CMK (cell line): ENCODE results near the genes CHRNA4, HELZ2 and STMN3.

- RRBS: 90% methylated on average over 2 of the region's 25 CpGs
Observed at GRCh38 chr20:62824909-62825451, 8.1 kb downstream of the COL9A3 start.

GRCh38 chr20:62879350-62880355 lies 18.0 kb upstream of the TCFL5 start:
- RRBS: 97% methylated on average over 28 of the region's 79 CpGs

GRCh38 chr20:62895707-62896865 lies 30.2 kb downstream of the DIDO1 start:
- RRBS: no CpG with 5 or more reads among the region's 35 CpGs

DNA sequence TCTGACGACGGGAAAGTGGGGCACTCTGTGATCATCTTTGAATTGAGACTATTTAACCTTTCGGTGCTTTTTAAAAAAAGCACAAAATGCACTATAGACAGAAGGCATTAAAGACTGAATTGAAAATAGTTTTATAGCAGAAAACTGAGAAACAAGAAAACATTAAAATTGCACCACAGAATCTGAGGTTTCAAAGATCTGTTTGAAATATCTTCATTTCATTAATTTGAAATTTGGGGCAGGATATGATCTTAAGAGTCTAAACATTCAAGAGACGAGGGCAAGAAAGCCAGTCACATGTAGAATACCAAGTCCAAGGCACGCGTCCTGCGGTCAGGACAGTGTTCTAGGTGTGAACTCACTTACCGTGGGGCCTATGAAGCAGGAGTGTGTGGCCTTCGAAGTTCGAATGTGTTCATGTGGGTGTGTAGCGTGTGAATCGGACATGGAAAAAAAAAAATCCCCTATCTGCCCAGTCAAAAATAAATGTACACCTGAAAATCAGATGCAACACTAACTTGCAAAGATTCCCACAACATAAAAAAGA lies 21.3 kb downstream of the DIDO1 start:
- RRBS: no CpG with 5 or more reads among the region's 12 CpGs

GRCh38 chr20:62911691-62912455 lies 14.4 kb downstream of the DIDO1 start:
- RRBS: no CpG with 5 or more reads among the region's 12 CpGs

GRCh38 chr20:62913982-62914643 lies 12.2 kb downstream of the DIDO1 start:
- RRBS: no CpG with 5 or more reads among the region's 11 CpGs

DNA sequence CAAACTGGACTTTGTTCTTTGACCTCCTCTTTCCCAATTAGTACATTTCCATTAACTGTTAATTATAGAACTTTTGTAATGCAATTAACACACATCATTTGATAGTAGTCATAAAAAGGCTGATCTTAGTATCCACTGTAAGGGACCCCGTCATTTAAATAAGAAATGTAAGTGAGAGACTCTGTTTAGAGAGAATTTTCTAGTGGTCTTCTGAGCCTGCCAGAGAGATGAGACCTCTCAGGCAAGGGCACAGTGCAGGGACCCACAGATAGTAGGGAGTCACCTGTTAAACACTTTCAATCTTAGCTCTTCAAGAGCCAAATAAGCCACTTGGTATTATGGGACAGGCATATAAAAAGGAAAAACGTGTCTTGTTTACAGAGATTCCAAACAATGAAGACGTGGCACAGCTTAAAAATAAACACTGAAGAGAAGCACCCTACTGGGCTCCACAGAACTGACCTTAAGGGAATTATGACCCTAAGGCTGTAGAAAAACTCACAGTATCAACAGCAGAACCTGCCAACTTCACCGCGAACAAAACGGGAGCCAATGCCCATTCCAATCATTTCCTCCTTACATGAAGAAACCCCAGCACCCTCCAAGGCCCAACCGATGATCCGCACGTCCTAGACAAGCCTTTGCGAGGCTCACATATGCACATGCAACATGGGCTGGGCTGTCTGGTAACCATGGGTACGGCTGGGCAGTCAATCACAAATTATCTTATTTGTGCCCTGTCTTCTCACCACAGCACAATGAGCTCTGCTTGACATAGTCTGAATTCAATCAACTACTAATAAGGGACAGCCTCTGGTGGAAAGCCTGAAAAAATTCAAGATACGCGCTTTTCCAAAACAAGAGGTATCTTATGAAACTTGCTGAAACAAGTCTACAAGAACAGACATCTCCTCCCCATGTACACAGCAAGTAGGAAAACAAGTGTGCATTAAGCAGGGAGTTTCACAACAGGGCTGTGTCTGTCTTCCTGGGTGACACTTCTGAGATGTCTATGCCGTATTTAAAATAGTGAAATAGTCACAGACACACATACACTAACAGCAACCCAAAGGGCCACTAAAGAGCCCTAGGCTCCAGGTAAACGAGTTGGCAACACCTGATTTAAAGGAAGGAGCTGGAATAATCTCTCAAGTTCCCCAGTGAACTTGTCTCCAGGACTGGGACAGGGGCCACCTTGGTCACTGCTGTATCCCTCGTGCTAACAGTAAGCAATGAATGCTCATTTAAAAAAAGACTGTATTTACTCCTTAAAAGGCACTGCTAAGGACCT lies 1.8 kb downstream of the DIDO1 start:
- RRBS: no CpG with 5 or more reads among the region's 16 CpGs

- RRBS: no CpG with 5 or more reads among the region's 7 CpGs
Observed at GRCh38 chr20:62927096-62927465, 776 bp upstream of the DIDO1 start.

DNA sequence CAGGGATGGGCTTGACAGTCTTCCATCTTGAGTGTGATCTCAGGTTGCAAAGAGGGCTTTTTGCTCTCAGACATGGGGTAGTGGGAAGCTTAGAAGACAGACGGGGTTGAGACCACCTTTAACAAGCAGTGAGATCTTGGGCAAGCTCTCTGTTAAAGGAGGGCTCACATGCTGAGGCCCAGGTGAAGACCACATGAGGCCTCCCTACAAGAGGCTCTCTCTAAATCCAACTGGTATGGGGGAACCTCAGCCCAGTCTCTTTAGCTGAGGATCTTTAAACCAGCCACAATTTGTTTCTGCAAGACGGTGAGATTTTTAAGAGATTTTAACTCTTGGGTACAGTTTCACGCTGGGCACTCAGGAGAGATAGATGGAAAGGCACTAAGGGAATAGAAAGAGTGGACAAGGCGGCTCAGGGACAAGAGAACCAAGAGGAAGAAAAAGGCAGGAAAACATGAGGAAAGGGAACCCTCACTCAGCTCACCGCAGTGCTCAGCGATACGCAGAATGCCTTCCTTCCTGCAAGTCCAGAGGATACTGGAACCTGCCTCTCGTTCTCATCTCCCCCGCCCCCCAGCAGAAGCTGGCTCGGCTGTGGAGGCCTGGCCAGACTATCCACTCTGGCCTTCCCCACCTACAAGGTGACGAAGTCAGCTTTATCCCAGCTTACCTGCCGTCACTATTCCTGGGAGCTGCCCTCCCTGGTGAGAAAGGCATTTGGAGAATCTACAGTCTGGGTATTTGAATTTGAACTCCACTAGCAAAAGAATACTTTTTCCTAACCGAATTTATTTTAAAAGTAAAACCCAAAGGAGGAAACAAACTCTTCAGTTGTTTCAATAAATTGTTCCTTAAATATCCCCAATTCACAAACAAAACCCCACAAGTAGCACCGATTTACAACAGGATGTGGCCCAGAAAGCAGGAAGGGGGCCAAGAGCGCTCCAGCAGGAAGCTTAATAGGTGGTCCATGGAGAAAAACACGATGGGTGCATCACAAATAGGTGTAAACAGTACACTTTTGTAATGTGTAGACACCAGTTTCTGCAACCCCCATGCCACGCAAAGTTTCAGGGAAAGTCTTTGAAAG lies 1.9 kb upstream of the DIDO1 start:
- RRBS: no CpG with 5 or more reads among the region's 17 CpGs

- RRBS: no CpG with 5 or more reads among the region's 4 CpGs
Observed at GRCh38 chr20:62946729-62946951, 5.9 kb upstream of the SLC17A9 start.

DNA sequence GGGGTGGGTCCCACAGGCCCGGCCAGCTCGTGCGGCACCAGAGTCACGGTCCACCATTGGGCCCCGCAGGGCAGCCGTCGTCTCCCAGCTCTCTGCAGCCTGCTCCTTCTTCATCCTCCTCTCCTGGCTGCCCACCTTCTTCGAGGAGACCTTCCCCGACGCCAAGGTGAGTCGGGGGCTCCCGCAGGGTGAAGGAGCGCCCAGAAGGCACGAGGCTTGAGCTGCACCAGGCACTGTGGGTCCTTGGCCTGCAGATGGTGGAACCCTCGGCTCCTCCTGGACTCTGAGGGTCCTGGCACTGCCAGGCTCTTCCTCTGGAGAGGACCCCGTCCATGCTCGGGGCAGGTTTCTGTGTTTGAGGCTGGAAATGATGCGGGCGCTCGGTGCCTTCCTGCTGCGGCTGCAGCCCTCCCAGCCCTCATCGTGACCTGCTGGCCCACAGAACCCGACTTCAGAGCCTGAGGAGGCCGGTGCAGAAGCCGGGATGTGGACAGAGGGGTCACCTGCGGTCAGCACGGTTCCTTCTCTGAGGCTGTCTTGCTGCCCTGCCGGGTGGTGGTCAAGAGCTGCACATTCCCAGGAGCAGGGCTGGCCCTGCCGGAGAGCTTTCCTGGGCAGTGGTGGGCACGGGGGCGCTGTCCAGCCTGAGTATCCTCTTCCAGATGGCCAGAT lies 11.1 kb downstream of the SLC17A9 start:
- RRBS: 97% methylated on average over 6 of the region's 31 CpGs

- RRBS: 90% methylated on average over 24 of the region's 50 CpGs
Observed at GRCh38 chr20:63361219-63361766, at the start of gene CHRNA4. Gene CHRNA4, minus strand, starts transcription at chr20:63361349.

- RRBS: 24% methylated on average over 31 of the region's 63 CpGs
Observed at GRCh38 chr20:63520910-63521456, 418 bp downstream of the PPDPF start.

DNA sequence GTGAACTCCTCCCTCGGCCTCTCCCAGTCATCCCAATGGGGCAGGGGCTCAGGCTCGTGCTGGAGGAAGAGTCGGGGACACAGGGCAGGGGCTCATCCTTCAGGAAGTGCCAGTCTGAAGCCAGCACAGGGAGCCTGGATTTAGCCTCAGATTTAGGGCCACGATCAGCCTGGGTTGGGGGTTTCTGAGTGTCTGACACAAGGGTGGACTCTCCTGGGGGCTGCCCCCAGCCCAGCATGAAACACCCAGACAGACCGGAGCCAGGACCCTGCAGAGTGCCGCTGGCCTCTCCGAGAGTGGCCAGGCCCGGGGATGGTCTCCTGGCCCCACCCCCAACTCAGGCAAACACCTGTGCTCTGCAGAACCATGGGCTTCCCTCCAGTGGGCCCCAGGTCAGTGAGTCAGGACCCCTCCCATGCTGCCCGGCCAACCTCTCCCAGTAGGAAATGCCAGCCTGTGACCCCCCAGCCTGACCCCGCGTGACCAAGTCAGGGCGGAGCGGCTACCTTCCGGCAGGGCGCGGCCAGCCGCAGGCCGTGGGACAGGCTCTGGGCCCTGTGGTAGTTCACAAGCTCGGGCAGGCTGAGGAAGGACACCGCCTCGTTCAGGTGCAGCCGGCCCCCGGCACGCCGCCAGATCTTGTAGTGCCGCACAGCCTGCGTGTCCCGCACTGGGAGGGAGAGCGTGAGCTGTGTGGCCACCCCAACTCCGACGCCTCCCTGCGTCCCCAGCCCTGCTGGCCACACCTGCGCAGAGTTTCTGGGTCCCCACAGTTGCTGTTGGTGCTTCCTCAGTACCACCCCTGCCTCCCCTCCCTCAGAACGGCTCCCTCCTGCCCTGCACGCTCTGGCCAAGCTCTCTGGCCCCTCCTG lies 3.3 kb downstream of the PTK6 start:
- RRBS: 50% methylated on average over 10 of the region's 35 CpGs

DNA sequence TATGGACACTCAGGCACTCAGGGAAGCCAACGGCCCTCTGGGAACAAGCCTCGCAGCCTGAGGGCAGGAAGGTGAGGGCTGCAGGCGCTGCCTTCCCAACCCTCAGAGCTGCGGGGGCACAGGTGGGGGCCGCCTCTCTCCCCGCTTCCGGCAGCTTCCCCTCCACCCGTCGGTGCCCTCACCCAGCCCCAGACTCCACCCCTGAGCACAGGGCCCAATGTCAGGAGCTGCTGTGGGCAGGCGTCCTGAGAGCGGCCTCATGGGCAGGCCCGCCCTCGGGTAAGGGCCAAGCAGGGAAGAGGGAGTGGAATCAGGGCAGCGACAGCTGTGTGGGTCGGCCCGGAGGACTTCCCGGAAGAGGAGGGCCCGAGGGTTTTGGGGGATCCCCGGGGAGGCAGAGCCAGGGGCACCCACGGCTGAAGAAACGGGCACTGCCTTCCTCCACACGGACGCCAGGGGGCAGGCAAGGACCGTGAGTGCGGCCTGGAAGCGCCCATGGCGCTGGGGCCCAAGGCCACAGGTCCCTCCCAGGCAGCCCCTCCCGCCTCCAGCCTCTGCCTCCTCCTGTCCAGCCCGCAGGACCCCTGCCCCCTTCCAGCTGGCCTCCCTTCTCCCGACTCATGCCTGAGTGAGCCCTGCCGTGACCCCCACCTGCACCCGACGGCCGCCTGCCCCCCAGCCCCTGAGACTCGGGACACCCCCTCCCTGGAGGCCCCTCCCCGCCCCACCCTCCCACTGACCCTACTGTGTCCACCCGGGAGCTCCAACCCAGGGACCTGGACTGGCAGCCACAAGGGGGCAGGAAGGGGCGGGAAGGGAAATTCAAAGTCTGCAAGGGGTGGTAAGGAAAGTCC lies 680 bp upstream of the PTK6 start:
- RRBS: no CpG with 5 or more reads among the region's 38 CpGs

DNA sequence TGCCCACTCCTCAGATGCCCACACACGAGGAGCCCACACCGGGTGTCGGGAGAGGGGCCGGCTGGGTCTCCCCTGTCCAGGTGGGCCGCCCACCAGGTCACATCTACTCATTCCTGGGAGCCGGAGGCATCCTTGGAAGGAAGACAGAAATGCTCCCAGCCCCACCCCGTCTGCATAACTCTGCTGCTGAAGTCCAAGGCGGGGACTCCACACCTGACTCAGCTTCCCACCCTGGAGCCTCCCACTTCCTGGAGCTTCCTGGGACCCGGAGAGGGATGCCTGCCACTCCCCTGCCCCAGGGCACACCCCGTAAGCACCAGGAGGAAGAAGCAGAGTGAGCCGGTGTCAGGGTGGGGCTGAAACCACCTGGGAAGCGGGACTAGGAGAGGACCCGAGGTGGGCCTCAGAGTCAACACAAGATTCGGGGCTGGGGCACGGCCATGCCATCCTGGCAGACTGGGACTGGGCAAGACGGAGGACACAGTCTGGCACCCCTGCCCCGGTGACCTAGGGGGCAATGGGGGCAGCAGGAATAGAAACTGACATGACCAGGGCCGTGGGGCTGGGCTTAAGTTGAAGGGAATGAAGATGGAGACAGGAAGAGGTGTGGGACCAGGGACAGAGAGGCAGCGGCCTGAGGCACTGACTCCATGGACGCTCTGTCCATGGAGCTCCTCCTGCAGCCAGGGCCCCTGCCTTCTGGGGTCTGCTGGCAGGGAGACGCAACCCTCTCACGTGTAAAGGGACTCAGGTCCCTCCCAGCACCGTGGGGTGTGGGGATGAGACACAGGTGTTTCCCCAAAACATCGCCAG lies 2.3 kb downstream of the SRMS start:
- RRBS: 19% methylated on average over 6 of the region's 24 CpGs

- RRBS: 1% methylated on average over 8 of the region's 57 CpGs
Observed at GRCh38 chr20:63567051-63567776, 6.8 kb downstream of the HELZ2 start.

DNA sequence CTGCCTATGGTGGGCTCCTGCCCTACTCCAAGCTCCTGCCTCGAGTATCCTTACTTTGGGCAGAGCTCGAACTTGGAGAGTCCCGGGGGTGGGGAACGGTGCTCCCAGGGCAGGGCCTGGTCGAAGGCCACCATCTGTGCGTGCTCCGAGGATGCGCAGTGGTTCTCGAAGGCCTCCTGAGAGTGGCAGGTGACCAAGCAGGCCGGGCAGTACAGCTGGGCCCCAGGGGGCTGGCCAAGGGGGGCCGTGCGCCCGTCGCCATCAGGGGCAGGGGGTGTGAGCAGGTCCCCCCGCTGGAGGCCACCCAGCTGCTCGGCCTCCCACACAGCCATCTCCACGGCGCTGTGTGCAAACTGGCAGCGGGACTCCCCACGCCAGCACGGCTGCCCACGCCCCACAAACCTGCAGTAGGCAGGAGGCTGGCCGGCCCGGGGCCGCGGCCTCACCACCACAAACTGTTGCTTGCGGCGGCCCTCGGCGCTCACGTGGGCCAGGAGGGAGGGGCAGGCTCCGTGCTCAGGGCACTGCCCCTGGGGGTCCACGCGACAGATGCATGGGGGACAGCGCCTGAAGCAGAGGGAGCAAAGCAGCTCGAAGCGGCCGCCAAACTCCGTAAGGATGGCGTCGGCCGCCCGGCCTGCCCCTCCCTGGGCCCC lies 1.9 kb downstream of the HELZ2 start:
- RRBS: no CpG with 5 or more reads among the region's 43 CpGs

- RRBS: no CpG with 5 or more reads among the region's 63 CpGs
Observed at GRCh38 chr20:63573987-63575059, at the start of gene HELZ2. Gene HELZ2, minus strand, starts transcription at chr20:63574239.

DNA sequence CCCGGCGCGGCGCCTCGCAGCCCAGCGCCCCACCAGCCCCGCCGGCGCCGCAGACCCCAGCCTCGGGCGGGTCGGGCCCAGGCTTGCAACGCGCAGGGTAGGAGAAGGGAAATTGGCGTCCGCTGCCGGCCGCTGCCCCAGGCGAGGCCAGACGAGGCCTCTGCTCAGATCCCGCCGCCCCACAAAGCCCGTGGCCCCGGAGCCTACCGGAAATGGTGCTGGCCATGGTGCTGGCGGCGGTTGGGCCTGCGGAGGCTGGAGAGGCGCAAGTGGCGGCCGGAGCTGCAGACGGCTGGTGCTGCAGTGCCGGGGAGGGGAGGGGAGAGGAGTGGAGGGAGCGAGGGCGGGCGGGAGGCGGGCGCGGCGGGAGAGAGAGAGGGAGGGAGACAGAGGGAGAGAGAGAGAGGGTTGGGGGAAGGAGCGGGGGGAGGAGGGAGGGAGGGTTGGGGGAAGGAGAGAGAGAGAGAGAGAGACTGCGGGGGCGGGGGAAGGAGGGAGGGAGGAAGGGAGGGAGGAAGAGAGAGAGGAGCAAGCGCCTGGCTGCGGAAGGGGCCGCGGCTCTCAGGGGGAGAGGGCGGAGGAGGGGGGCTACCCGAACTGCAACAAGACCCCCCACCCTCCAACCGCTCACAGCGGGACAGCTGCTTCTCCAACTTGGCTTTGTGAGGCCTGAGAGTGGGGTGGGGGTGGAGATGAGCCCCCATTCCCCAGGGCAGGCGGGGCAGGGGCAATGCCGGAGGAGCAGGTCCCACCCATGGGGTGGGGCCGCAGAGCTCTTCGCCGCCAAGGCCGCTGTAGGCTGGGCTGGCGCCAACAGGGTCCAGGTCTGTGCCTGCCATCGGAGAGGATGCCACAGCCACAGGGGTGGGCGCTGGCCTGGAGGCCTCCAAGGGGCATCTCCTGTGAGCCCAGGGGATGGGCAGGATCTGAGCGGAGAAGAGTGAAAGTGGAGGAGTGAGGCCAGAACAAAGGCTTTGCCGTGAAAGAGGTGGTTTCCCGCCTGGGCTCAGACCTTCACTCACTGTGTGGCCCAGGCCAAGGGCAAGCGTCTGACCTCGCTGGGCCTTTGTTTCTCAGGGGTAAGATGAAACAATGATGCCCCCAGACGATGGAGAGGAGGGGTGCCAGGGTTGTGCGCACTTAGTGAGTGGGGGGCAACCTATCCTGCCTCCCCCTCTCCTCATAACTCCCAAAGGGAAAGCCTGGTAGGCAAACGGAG lies at the start of gene STMN3:
TSS of gene STMN3 (minus strand) at position 305 of the 1,219 bp plus-strand sequence.
- RRBS: 1% methylated on average over 30 of the region's 69 CpGs